ENCODE measurements around a stretch of chr10.

GRCh38 chr10:71974355-71974885, 10.2 kb downstream of the CHST3 start:
- PRO-cap, result no peak
- RRBS, result no CpG with 5 or more reads among the region's 6 CpGs

GRCh38 chr10:71999339-72000110, 35.3 kb downstream of the CHST3 start:
- PRO-cap, result no peak
- RRBS, result no CpG with 5 or more reads among the region's 22 CpGs

GRCh38 chr10:72063595-72064358, 24.6 kb downstream of the SPOCK2 start:
- PRO-cap, result bidirectional peak, plus-strand start at chr10:72063889, minus-strand start at chr10:72063778
- RRBS, result 53% methylated on average over 3 of the region's 10 CpGs

- PRO-cap, result no peak
- RRBS, result 89% methylated on average over 3 of the region's 16 CpGs
Observed at GRCh38 chr10:72067628-72068276, 20.6 kb downstream of the SPOCK2 start.

- PRO-cap, result no peak
- RRBS, result no CpG with 5 or more reads among the region's 8 CpGs
Observed at GRCh38 chr10:72069408-72069794, 18.9 kb downstream of the SPOCK2 start.

DNA sequence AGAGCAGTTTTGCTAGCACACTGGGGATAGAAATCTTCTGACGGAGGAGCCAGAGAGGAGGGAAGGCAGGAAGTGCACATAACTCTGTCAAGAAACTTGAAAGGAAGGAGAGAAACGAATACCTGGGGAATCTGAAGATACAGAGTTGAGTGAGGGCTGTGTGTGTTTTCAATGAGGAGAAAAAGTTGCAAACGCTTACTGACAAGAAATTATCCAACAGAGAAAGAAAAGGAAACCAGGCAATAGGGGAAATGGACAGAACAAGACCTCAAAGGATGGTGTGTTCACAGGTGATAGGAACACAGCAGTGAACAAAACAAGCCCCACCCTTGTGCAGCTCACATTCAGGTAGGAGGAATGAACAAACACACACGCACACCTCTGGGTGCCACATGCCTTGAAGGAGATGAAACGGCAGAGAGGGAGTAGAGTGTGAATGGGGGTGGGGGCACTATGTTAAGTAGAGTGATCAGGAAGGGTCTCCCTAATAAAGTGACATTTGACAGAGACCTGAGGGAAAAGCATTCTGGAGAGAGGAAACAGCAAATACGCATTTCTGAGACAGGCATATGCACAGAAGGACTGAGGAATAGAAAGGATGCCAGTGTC, 46.7 kb upstream of the SPOCK2 start:
- PRO-cap, result no peak
- RRBS, result no CpG with 5 or more reads among the region's 6 CpGs

DNA sequence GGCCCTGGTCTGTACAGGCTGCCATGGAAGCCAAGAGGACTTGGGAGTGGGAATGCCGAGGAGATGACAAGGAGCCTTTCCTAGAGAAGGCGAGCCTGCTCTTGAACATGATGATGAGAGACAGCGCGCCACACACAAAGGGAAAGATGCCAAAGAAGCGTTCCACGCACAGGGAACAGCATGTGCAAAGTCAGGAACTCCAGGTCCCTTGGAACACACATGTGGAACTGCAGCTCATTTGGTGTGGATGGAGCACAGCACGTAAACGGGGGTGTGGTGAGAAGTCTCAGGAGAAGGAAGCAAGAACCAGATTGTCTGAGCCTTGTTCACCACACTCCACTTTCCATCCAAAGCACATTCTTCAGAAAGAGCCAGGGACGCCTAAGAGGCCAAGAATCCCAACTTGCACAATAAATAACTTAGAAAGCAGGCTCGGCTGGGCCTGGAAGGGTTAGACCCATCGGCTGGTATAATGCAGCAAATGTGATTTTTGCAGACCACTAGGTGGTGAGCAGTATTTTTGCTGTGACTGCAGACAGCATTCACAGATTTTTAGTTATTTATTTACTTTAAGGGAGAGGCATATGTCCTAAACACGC, 27.7 kb upstream of the ASCC1 start:
- PRO-cap, result no peak
- RRBS, result no CpG with 5 or more reads among the region's 12 CpGs

- PRO-cap, result bidirectional peak, plus-strand start at chr10:72336930, minus-strand start at chr10:72336836
- RRBS, result no CpG with 5 or more reads among the region's 21 CpGs
Observed at GRCh38 chr10:72336092-72337090, 18.3 kb downstream of the DNAJB12 start.

GRCh38 chr10:72350621-72351339, 3.9 kb downstream of the DNAJB12 start:
- PRO-cap, result no peak
- RRBS, result no CpG with 5 or more reads among the region's 6 CpGs

- PRO-cap, result bidirectional peak, plus-strand start at chr10:72353850, minus-strand start at chr10:72353673
- RRBS, result 73% methylated on average over 4 of the region's 15 CpGs
Observed at GRCh38 chr10:72353250-72353934, 1.3 kb downstream of the DNAJB12 start.

- PRO-cap, result no peak
- RRBS, result no CpG with 5 or more reads among the region's 3 CpGs
Observed at GRCh38 chr10:72735937-72736819, 44.2 kb downstream of the MCU start.

GRCh38 chr10:72777013-72777493, 85.1 kb downstream of the MCU start:
- PRO-cap, result no peak
- RRBS, result no CpG with 5 or more reads among the region's 2 CpGs

DNA sequence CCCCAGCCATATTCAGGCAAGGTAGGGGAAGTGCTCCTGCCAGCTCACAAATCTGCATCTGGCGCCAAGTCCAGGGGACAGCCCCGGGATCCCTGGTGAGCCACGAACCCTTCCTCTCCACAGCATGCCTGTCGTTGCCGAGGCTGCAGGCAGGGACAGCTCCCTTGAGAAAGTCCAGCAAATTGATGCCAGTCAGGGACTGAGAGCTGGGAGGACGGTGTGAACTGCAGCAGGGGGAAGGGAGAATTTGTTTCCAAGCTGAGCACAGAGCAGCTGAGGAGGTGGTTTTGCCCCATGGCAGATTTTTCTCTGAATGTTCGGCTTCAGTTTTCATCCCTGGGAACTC, 898 bp downstream of the PLA2G12B start:
- PRO-cap, result no peak
- RRBS, result no CpG with 5 or more reads among the region's 7 CpGs

- PRO-cap, result bidirectional peak, plus-strand start at chr10:73096329, minus-strand start at chr10:73096183
- RRBS, result under 1% methylated on average over 9 of the region's 64 CpGs
Observed at GRCh38 chr10:73095773-73096792, 583 bp downstream of the P4HA1 start.

DNA sequence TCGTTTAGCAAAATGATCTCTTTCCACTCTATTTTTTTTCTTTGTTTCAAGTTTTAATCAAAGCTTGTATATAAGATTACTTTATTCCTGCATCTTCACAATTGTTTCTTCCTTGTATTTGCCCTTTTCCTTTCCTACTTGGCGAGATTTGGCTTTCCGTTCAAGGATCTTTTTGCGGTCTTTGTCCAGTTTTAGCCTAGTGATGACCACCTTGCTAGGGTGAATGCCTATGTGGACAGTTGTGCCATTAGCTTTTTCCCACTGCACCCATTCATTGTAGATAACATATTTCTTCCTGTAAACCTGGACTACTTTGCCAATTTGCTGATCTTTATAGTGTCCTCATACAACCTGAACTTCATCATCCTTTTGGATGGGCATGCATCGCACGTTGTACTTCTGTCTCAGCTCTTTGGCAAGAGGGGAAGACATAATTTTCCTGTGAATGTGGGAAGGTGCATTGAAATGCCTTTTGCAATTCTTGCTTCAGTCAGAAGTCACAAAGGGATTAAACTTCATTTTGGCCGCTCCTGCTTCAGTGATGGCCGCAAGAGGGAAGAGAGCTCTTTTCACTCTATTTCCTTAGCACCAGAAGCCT, 8.4 kb upstream of the ANXA7 start:
- PRO-cap, result no peak
- RRBS, result no CpG with 5 or more reads among the region's 8 CpGs

DNA sequence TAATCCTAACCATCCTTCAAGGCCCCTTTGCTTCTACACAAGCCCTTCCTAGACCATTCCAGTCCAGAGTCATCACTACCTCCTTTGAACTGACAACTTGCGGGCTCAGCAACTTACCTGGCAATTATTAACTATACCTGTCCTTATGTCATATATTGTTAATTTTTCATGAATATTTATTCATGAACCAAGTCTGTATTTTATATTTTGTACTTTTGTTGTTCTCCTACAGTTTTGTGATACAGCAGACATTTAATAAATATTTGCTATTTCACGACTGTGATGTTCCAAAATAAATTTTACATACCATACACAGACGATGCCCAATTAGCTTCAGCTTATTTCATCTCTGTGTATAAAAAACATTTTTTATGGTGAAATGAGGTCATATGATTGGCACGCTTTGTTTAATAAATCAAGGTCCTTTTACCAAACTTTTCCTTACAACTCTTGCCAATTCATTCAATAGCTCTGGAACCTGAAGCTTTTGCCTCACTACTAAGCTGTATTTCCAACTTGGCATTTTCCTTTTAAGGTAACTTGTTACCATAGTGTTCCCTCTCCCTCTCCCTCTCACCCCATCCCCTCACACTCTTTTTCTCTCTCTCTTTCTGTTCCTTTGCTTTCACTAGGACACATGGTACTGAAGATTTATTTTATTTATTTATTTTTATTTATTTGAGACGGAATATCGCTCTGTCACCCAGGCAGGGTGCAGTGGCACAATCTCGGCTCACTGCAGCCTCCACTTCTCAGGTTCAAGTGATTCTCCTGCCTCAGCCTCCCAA, 5.5 kb downstream of the PPP3CB start:
- PRO-cap, result no peak
- RRBS, result no CpG with 5 or more reads among the region's 7 CpGs

- PRO-cap, result no peak
- RRBS, result 75% methylated on average over 4 of the region's 32 CpGs
Observed at GRCh38 chr10:73648131-73648875, 7.0 kb upstream of the MYOZ1 start.

GRCh38 chr10:73729634-73730971, 14.1 kb upstream of the SEC24C start:
- PRO-cap, result bidirectional peak, plus-strand start at chr10:73730563, minus-strand start at chr10:73730458
- RRBS, result 2% methylated on average over 3 of the region's 68 CpGs

- PRO-cap, result no peak
- RRBS, result no CpG with 5 or more reads among the region's 9 CpGs
Observed at GRCh38 chr10:73758645-73759388, 13.3 kb upstream of the FUT11 start.

DNA sequence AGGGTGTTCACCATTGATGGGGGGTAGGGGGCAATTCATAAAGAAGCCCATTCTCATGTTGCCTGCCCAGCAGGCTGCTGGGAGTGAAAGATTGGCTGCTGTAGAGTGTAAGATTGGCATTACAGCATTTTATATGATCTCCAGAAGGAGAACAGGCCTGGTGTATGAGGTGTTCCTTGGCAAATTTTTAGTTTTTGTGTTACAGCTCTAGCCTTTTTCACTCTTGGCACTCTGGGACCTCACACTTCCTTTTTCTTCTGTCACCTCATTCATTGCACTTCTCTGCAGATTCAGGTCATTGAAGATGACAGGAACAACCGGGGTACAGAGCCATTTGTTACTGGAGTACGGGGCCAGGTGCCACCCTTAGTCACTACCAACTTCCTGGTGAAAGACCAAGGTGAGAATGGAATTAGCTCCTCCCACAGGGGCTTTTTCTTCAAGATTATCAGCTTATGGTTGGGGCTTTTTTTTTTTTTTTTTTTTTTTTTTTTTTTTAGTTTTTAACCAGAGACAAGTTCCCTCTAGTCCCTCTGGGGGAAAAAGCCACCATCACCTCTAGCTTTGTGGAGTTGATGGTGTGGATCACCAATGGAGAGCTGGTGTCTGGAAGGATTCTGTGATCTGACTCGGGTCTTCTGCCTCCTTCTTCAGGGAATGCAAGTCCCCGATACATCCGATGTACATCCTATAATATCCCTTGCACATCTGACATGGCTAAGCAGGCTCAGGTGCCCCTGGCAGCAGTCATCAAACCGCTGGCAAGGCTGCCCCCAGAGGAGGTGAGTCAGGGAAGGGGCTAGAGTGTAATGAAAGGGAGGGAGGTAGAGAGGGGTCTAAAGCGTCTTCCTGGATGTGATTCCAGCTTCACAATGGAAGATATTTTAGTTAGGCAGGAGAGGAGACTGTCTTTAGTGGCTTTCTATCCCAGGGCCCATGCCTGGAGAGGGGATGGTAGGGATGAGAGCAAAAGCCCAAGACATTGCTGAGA, 8.6 kb upstream of the FUT11 start:
- PRO-cap, result no peak
- RRBS, result no CpG with 5 or more reads among the region's 7 CpGs

Data from MCF 10A (cell line).